SJSA1 (cell line): ENCODE results near the gene YPEL1.

- RAMPAGE, long total RNA: no peak
These were observed 24.8 kb upstream of the SERPIND1 start for GRCh38 chr22:20748789-20749803.

DNA sequence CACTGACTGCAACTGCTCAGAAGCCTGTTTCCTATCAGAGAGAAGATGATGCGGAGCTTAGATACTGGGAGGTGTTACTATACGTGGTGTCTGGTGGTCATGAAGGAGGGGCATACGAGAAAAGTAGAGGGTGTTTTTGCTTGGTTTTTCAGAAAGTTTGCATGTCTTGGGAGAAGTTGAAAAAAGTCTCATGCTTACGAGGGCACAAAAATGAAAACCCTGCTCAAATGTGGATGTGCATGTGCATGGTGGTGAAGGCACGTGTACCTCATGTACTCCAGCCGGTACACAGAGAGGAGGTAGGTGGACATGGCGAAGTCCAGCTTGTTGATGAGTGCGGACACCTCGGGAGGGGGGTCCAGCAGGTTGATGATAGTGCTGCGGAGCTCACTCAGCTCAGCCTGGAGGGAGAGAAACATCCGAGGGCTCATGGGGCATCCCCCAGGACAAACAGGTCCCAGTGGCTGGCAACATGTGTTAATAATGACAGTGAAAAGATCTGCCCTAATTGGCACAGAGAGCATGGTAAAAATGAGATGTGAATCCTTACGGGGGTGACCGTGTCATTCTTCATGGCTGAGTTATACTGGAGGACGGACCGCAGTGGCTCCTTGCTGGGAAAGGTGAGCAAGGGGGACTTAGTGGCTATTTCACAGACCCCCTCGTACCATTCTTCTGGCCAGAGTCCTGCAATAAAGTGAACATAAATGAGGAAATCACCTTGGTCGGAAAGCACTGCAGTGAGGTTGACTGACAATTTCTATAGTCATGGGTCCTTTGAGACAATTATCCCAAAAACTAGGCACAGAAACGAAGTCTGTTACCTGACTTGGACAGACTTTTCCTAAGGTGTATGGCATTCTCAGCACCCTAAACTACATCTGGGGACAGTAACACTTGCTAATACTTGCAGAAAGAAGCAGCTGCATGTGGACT lies 9.1 kb upstream of the SERPIND1 start:
- RAMPAGE, long total RNA: no peak

GRCh38 chr22:20781426-20782026 lies 7.6 kb downstream of the SERPIND1 start:
- RAMPAGE, long total RNA: no peak

GRCh38 chr22:20946152-20946974 lies 20.7 kb upstream of the AIFM3 start:
- RAMPAGE, long total RNA: no peak

DNA sequence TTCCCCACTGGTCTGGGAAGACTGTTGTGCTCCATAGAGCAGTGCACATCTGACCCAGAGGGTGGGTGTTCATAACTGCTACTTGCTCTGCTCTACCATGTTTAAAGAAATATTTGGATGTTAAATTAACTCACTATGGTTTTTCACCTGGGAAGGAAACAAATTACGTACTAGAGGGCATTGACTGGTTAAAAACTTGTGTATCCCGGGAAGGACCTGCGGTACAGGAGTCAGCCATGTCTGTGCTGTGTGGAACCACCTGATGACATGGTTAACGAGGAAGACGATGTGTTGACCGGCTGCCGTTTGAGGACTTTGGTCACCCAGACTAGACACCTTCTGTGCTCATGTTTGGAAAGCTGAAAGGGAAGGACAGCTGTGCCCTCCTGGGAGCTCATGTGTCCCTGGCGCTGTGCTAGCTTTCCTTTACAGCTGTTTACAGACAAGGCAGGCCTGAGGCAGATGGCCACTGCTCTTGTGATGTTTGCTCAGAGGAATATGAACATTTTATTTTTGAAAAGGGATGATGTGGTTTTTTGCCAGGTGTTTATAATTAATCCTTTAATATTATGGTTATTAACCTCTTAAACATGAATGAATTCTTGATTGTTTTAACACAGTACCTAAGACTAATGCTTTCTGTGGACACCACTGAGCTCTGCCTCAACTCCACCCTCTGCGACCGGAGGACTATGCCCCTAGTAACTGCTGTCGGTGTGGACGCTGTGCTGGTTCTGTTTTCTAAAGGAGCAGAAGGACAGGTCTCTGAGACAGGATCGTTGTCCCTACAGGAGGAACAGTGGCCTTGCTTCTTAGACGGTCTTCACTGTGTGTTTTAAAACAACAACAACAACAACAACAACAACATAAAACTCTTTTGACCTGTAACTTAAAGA lies 14.2 kb upstream of the AIFM3 start:
- RAMPAGE, long total RNA: no peak

GRCh38 chr22:21416347-21416868 lies 763 bp upstream of the HIC2 start:
- RAMPAGE, long total RNA: no peak

DNA sequence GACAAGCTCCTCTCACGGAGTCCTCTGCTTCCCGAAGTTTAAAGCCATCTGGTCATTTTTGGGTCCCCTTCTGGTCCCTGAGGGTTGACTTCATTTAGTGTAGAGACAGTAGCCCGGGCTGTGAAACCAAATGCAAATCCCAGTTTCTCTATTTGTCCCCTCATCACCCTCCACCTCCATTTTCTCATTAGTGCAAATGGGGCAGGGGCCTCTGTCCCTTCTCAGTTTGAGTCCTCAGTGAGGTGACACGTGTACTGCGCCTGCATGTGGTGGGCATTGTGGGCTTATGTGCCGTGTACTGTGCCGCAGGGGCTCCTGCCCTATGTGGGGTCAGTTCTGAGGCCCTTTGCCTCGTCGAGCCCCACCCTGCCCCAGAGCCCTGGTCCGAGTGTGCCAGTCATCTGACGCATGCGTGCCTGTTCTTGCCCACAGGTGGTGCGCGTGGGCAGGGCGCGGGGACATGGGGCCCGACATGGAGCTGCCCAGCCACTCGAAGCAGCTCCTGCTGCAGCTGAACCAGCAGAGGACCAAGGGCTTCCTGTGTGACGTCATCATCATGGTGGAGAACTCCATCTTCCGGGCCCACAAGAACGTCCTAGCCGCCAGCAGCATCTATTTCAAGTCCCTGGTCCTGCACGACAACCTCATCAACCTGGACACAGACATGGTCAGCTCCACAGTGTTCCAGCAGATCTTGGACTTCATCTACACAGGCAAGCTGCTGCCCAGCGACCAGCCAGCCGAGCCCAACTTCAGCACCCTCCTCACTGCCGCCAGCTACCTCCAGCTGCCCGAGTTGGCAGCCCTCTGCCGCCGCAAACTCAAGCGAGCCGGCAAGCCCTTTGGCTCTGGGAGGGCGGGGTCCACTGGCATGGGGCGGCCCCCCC lies 22.5 kb upstream of the TMEM191C start:
- RAMPAGE, long total RNA: no peak

DNA sequence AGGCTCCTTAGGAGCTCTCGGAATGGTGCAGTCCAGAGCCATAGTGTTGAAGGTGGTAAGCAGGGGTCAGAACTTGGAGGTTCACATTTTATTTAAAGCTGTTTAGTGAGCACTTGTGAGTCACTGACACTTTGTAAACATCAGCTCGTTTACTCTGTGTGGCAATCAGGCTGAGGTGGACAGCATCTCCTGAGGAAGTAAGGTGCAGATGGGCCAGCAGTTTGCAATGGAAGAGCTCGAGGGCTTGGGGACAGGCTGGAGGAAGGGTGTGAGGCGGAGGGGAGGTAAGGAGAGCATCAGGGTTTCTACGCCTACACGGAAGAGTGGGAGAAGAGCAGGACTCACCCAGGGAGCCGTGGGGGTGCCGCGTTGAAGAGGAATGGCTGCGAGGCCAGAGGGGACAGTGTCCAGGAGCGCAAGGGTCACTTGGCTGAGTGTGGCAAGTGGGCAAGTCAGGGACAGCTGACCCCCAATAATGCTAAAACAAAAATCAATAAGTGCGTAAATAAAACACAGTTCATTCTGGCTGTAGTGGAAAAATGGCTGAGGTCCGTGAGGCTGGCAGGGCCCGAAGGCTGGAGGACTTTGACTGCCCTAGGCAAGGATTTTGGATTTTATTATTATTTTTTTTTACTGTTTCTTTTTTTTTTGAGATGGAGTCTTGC lies 9.9 kb upstream of the TMEM191C start:
- RAMPAGE, long total RNA: no peak

- RAMPAGE, long total RNA: no peak
These were observed 1.4 kb downstream of the UBE2L3 start for GRCh38 chr22:21568982-21569190.

GRCh38 chr22:21624080-21624812 lies 5.6 kb downstream of the YDJC start:
- RAMPAGE, long total RNA: no peak

GRCh38 chr22:21626894-21627529 lies 2.8 kb downstream of the YDJC start:
- RAMPAGE, long total RNA: no peak

GRCh38 chr22:21652460-21652963 lies 10.4 kb downstream of the SDF2L1 start:
- RAMPAGE, long total RNA: no peak

- RAMPAGE, long total RNA: no peak
These were observed 8.8 kb downstream of the PPIL2 start for GRCh38 chr22:21674464-21675153.

DNA sequence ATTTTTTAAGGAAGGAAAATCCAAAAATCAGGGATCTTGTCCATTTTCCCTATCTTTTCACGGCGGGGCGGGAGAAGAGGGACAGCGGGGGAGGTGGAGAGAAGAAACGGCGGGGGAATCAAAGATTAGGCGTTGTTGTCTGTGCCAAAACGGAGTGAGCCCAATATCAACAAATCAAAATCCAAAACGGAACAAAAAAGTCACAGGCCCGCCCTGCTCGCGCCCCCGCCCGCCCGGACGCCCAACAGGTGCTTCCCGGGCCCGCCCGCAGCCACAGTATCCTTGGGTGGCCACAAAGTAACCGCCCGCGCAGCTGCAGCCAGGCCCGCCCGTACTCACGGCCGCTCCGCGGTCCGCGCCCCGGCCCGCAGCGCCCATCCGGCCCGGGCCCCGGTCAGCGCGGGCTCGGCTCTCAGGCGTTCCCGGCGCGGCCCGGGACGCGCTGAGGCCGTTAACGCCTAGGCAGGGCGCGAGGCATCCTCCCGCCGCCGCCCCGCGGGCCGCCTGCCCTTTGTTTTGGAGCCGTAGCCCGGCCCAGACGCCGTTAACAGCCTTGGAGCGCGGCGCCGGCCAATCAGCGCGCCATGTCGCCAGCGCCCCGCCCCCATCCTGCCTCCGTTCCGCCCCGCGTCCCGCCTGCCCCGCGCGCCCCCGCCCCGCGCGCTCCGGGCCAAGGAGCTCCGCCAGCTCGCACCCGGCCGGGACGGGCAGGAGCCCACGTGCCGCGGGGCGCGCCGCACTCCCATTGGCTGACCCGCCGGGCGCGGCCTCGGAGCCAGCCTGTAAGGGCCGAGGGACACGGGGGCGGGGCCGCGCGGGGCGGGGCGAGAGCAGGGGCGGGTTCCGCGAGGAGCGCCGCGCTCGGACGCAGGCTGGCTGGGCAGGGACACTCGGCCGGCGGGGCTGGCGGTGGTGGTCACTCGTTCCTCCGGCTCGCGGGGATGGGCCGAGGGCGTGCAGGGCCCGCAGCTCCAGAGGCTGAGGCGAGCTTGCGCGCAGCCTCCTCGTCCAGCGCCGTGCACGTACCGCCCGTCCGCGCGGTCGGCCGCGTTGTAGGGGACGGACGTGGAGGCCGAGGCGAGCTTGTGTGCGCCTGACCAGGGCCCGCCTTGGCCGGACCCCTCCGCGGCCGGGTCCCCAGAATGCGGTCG lies at the start of gene YPEL1:
YPEL1 (minus strand) TSS at position 519 of the 1,151 bp plus-strand sequence.
- RAMPAGE, long total RNA: no peak

DNA sequence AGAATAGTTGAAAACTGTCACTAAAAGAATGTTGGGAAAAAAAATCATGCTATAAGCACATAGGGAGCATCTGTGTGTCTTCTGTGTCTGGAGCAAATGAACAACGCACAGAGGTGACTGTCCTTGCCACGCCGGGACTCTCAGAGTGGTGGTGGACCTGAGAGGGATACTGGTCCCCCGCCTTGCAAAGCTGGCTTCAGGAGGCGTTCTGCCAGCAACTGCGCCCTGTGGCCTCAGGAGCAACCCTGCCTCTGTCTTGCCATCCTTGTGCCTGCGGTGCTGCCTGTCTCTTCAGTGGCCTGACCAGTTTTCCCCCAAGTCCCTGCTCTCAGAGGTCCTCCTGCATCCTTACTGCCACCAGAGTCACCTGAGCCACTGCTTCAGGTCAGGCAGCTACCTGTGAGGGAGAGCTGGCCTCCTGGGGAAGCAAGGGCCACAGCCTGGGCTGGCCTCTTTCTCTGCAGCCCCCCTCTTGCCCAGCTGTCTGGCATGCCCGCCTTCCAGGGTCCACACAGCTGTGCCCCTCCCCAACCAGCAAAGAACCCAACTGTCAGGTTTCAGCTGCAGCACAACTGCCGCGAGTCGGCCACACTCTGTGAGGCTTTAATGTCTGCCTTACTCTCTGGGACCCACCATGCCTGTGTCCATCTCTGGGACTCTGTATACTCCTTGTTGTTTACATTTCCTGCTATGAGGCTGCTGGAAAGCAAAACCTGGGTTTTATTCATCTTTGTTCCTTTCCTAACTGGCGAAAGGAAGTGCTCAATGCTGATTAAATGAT lies 30.5 kb upstream of the YPEL1 start:
- RAMPAGE, long total RNA: no peak

DNA sequence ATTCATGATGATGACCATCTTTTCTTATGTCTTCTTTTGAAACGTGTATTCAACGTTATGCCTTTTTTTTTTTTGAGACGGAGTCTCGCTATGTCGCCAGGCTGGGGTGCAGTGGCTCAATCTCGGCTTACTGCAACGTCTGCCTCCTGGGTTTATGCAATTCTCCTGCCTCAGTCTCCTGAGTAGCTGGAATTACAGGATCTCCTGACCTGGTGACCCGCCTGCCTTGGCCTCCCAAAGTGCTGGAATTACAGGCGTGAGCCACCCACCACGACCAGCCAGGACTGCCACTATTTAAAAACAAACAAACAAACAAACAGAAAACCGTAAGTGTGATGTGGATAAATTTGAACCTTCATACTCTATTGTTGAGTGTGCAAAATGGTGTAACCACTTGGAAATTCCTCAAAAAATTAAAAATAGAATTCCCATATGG lies 56.7 kb downstream of the MAPK1 start:
- RAMPAGE, long total RNA: no peak

GRCh38 chr22:21813802-21814240 lies 53.6 kb downstream of the MAPK1 start:
- RAMPAGE, long total RNA: no peak

GRCh38 chr22:21836205-21836643 lies 31.2 kb downstream of the MAPK1 start:
- RAMPAGE, long total RNA: no peak

DNA sequence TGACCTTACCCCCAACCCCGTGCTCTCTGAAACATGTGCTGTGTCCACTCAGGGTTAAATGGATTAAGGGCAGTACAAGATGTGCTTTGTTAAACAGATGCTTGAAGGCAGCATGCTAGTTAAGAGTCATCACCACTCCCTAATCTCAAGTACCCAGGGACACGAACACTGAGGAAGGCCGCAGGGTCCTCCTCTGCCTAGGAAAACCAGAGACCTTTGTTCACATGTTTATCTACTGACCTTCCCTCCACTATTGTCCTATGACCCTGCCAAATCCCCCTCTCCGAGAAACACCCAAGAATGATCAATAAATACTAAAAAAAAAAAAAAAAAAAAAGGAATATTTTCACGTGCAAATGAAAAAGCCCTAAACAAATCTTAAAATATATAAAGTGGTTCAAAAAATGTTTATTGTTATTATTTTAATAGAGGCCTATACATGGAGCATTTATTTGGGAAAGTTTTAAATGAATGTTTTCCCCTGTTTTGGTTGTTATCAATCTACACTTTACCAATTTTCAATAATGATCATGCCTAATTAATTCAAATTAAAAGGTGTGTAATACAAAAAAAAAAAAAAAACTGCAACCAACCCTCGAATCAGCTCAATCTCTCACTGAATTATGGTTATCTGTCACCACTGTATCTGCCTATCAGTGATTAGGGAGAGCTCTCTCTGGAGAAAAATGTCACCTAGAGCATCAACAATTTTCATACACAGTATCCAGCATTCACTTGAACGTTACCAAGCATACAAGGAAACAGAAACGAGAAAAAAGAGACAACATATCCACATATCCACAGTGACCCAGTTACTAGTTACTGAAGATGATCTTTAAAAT lies 19.1 kb downstream of the MAPK1 start:
- RAMPAGE, long total RNA: no peak

DNA sequence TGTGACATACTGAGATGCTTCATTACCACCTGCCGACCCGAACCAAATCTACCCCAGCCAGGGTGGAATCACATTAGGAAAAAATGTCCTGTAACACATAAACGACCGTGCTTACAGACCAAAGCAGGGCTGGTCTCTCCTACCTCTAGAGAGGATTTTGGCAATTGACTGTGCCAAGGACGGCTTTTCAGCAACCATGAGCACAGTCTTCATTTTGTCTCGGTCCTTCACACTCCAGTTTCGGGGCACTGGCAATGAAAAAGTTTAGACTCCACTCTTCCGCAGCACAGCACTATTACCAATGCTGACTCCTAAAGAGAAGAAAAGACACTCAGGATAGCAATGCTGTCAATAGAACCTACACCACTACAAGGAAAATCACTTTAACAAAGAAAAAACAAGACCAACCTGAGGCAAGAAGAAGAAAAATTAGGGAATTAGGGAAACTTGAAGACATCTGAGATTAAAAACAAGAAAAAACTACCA lies 7.0 kb downstream of the TOP3B start:
- RAMPAGE, long total RNA: no peak